Hepatocyte (in vitro differentiated cells and primary cell): Measurements from ENCODE around the genes ANKIB1 and PON2.

- RAMPAGE, long total RNA = no peak
- RRBS = 2% methylated on average over 21 of the region's 73 CpGs
Measured at GRCh38 chr7:92245781-92246730, at the start of gene ANKIB1. Gene ANKIB1, plus strand, starts transcription at chr7:92245974.

- RAMPAGE, long total RNA = no peak
- RRBS = no CpG with 5 or more reads among the region's 6 CpGs
Measured at GRCh38 chr7:92246969-92247332, 1.2 kb downstream of the ANKIB1 start.

DNA sequence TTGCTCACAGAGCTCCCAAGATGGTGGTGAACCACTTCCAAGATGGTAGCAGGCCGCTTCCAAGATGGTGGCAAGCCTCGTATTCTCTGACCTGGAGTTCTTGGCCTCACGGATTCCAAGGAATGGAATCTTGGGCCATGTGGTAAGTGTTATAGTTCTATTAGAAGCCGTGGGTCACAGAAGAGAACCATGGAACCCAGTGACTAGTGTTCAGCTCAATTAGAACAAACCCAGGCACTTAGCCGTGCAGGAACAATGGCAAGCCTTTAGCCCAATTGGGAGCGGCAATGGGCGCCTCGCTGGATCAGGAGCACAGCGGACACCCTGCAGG is 352 bp downstream of the ERVW-1 start:
- RAMPAGE, long total RNA = no peak
- RRBS = no CpG with 5 or more reads among the region's 9 CpGs

GRCh38 chr7:92539164-92540290 is 10.9 kb downstream of the RBM48 start:
- RAMPAGE, long total RNA = no peak
- RRBS = no CpG with 5 or more reads among the region's 8 CpGs

- RAMPAGE, long total RNA = no peak
- RRBS = no CpG with 5 or more reads among the region's 3 CpGs
Measured at GRCh38 chr7:92610243-92610911, 20.2 kb upstream of the FAM133B start.

DNA sequence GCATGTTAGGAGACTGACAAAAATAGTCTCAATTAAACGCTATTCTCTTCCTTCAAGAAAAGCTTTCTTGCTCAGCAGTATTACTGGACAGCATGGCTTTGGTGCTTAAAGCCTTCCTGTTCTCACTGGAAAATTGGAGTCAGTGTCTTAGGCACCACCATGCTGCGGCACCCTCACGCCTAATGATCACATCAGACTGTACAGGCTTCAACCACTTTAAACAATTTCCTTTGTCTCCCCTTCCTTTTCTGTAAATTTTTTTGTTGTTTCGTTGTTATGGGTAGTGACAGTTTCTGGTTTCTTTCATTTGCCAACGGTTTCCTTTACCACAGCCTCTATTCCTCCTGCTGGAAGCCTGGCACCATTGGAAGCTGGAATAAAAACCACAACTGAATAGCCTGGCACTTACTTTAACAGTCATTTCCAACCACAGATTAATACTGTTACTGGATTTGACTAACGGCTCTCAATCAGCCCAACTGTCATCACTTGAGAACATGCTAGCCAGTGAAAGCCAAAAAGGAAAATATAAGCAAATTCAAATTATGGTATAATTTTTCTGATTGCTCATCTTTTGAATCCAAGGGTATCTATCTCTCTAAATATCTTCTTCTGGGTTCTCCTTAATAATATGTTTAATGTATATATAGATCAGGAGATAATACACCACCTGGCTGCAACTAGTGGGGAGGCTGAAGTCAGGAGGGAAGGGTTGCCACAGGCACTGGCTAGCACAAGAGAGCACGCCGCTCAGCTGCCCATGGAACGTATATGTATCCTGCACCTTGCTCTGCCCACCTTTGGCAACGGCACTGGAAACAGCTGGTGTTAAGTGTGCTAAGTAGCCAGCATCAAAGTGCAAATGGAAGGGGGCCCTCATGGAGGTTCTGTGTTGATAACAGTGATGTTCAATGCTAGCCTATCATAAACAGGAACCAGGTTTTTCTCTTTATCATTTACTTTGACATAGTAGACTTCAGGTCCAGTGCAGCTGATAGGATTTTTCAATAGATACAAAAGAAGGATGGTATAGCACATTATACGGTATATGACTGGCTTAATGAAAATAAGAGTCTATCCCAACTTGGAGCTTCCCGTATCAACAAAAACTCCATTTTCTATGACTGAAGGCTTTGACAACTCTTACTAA is 49.6 kb upstream of the FAM133B start:
- RAMPAGE, long total RNA = no peak
- RRBS = no CpG with 5 or more reads among the region's 12 CpGs

DNA sequence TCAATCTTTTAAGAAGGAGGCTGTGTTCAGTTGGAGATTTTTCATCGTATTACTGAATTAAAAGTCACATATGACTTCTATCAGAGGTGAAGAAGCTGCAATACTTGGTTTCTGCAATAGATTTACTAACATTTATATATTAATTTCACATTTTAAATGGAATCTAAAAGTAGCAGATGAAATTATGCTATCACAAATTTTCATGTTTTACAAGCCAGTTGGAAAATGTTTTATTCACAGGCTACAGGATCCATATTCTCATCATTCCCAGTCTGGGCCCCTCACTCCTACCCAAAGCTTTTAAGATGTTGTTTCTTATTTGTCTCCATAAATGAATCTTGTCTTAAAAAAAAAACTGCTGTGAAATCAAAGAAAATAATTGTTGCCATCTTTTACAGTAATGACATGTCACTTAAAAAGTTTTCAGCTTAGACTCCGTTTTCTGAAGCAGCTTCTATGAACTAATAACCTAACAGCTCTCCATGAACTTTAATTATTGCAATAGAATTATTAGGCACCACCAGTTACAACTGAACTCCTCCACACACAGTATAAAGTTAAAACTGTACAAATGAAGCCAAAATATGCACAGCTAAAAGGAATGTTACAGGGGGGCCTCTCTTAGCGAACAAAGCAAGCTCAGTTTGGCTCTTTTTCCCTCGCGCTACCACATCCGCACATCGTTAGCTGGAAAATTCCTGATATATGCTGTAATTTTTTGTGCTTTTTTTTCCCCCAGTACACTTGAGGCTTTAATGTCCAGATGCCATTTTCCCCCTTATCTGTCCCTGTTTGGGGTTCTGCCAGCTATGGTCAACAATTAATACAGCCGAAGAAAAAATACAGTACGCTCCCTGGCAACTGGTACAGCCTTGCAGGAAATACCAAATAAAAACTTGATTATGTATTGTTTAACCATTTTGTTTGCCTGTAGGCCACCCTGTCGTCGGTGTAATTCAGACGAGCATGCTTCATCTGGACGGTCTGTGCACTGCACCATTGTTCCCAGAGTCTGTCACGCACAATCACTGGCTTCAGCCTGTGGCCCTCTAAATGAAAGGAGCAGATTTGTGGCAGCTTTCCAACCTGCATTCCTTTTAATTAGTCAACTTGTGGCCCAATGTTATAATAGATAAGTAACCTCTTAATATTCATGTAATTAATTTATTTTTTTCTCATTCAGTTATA is 107.9 kb upstream of the FAM133B start:
- RAMPAGE, long total RNA = no peak
- RRBS = no CpG with 5 or more reads among the region's 14 CpGs

DNA sequence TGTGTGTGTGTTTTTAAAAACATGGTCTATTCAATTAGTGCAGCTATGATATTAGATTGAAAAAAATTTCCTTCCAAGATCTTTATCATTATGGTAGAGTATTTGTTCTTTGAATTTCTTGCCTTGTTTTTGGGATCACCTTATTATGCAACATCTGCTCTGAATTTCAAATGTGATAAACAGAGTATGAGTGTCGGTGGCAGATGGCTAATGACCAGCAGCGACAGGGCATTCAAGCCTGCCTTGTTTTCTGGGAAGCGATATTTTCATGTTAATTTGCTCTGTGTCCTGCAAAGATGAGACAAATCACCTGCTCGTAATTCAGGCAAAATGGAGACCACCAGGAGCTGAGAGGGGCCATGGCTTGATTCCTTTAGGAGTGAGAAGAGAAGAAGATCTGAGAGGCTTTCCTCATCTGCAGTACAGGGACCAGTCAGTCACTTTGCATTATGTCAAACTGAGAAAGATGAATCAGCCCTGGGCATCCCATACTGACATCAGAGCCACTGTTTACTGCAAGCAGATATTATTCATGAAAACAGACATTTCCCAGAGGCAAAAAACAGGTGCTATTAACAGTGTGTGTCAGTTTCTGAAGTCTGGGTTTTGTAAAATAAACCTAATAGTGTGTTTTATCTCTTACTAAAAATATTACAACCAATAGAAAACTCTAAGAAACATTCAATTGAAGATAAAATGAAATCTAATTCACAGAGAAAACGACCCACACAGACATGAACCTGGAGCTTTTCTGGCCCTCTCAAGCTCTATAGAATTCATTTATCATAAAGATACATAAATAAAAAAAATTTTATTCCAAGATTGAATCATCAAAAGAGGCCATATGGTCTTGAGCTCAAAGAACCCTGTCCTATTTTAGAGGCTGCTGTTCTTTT is 67.6 kb downstream of the CDK6 start:
- RAMPAGE, long total RNA = no peak
- RRBS = no CpG with 5 or more reads among the region's 5 CpGs

GRCh38 chr7:92809417-92810168 is 26.8 kb downstream of the CDK6 start:
- RAMPAGE, long total RNA = no peak
- RRBS = no CpG with 5 or more reads among the region's 6 CpGs

DNA sequence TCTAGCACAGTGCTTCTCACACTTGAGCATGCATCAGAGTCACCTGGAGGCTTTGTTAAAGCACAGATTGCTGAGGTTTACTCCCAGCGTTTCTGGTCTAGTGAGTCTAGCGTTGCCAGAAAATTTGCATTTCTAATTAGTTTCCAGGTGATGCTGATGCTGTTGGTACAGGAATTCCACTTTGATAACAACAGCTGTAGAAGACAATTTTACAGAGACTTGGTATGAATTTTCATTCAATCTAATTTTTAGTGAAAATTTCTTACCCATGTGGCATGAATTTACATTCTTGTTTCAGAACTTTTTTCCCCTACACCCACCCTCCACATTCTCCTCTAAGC is 48.3 kb upstream of the BET1 start:
- RAMPAGE, long total RNA = no peak
- RRBS = no CpG with 5 or more reads among the region's 2 CpGs

DNA sequence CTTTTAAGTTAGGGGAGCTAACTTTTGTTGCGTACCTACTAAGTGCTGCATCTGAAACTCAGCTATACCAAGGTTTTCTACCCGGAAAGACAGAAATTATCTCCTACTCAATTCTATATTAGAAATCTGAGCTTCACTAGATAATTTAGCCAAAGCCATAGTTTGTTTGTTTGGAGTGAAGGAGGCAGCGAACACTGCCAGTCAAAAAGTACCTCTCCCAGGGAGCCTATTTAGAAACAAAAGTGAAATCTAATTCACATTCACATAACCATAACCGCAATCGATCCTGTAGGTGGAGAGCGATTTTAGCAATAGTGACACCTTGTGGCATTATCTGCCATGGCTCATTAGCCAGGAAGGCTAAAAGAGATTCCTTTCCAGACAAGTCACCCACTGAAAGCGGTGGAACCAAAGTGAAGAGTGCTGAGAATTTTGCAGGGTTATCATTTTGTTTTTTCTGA is 83.5 kb upstream of the BET1 start:
- RAMPAGE, long total RNA = no peak
- RRBS = no CpG with 5 or more reads among the region's 7 CpGs

- RAMPAGE, long total RNA = no peak
- RRBS = no CpG with 5 or more reads among the region's 4 CpGs
Measured at GRCh38 chr7:94295673-94296320, 98.9 kb upstream of the COL1A2 start.

DNA sequence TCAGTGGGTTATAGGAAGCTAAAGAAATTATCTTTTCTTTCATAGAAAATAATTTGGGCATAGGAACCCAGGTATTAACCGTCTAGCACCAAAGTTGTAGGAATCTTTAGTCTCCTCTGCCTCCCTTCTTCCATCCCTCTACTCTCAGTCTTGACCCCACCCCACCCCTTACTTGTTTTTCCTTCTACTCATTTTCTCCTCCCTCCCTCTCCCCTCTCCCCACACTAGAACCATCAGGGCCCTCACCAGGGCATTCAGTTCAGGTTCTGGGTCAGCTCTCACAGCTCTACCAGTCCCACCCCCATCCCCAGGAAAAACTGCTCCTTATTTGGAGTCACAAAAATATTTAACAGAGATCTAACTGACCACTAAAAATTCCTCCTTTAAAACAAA is 3.0 kb upstream of the COL1A2 start:
- RAMPAGE, long total RNA = no peak
- RRBS = no CpG with 5 or more reads among the region's 1 CpG

DNA sequence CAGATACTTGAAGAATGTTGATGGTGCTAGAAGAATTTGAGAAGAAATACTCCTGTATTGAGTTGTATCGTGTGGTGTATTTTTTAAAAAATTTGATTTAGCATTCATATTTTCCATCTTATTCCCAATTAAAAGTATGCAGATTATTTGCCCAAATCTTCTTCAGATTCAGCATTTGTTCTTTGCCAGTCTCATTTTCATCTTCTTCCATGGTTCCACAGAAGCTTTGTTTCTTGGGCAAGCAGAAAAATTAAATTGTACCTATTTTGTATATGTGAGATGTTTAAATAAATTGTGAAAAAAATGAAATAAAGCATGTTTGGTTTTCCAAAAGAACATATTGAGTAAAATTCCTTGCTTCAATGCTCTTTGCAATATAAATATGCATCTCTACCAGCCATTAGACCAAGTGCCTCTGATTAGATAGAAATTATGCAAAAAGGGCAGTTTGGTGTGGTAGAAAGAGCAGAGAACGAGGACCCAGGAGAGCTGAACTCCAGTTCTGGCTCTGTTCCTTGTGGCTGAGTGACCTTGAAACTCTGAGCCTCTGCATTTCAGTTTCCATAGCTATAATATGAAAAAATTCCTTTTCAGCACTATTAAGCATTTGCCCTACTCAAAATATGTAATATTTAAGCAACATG is 36.3 kb downstream of the COL1A2 start:
- RAMPAGE, long total RNA = no peak
- RRBS = no CpG with 5 or more reads among the region's 2 CpGs

- RAMPAGE, long total RNA = no peak
- RRBS = no CpG with 5 or more reads among the region's 1 CpG
Measured at GRCh38 chr7:94514143-94514393, 4.5 kb downstream of the CASD1 start.

DNA sequence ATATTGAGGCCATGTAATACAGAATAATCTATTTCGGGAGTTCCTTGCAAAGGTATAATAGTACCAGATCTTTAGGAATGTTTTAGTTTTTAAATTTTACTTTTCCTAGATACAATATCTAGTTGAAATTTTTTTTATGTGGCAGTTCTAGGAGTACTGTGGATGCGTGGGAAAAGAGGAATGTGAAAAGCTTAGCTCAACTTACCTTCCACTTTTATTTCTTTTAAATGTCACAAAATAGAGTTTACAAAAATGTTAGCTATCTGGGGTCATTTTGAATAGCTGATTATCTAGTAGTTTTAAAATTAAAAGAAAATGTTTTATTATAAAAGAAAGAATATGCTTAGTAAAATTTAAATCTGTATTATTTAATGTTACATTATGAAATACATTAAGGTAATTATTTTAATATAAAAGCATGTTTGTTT is 164.0 kb downstream of the PPP1R9A start:
- RAMPAGE, long total RNA = no peak
- RRBS = no CpG with 5 or more reads among the region's 2 CpGs

GRCh38 chr7:95373326-95373767 is 22.8 kb downstream of the PON3 start:
- RAMPAGE, long total RNA = no peak
- RRBS = no CpG with 5 or more reads among the region's 4 CpGs

GRCh38 chr7:95434518-95435488 is at the start of gene PON2:
Gene PON2, minus strand, starts transcription at chr7:95435028.
- RAMPAGE, long total RNA = start-site peak on the minus strand at chr7:95434963-95435050, 5,919 and 3,062 reads in 2 replicates
- RRBS = 0% methylated on average over 4 of the region's 61 CpGs

GRCh38 chr7:95440899-95441381 is 6.1 kb upstream of the PON2 start:
- RAMPAGE, long total RNA = no peak
- RRBS = no CpG with 5 or more reads among the region's 4 CpGs

- RAMPAGE, long total RNA = no peak
- RRBS = no CpG with 5 or more reads among the region's 2 CpGs
Measured at GRCh38 chr7:95591048-95591825, 5.1 kb downstream of the PDK4 start.